BE2C (cell line): ENCODE measurements around a stretch of chr10.

DNA sequence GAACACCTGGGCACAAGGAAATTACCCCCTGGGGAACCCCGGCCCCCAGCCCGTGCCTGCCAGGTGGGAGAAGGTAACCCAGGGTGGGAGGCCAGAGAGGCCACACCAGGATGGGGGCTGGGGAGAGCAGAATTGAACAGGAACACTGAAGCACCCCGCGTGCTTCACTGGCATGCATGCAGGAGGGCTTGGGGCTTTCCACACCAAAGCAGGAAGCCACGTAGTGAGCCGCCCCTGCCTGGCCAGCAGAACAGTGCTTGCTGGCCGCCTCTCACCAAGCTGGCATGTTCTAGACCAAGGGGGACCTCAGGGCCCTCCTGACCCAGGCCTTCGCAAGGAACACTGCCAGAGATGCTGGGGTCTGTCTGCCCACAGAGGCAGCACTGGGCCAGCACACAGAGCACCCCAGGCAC is 46.0 kb downstream of the FAM53B start:
- RRBS: no CpG with 5 or more reads among the region's 8 CpGs

- RRBS: no CpG with 5 or more reads among the region's 9 CpGs
Measured at GRCh38 chr10:124722584-124723802, 21.2 kb downstream of the FAM53B start.

DNA sequence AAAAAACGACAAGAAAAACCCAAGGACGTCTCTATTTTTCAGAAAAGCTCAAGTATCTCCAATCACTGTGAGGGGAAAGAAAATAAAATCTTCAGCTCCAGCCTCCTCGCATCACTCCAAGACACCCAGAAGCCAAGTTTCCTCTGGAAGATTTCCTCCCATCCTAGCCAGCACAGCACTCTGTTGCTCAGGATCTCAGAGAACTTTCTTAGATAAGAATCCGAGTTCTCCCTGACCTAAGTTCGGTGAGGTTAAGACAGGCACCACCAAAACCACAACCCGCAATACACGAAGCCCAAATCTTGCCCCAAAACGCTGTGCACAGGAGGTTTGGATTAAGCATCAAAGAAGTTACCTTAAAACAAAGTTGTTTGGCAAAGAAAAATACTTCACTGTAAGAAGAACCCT is 4.2 kb downstream of the FAM53B start:
- RRBS: no CpG with 5 or more reads among the region's 8 CpGs

DNA sequence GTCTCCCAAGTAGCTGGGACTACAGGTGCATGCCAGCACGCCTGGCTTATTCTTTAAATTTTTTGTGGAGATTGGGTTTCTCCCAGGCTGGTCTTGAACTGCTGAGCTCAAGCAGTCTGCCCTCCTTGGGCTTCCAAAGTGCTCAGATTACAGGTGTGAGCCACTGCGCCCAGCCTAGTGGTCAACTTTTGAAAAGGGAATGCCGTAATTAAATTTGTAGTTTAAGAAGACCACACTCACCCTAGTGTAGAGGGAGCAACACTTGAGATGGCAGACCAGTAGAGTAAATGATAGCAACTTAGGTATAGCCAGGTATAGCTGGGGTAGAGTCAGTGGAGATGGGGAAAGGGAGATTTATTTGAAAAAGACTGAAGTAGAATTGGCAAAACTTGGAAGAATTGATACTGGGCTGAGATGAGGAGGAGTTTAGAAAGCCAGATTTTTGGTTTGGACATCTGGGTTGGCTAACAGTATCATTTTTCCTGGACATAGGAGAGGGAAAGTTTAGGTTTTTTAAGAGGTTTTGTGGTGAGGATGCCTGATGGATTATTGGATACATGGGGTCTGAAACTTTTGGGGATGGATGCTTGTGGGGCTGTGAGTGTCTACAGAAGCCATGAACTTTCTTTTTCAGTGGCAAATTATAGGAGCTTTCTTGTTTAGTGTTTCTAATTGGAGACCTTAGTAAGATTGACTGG is 17.8 kb downstream of the ZRANB1 start:
- RRBS: no CpG with 5 or more reads among the region's 3 CpGs

DNA sequence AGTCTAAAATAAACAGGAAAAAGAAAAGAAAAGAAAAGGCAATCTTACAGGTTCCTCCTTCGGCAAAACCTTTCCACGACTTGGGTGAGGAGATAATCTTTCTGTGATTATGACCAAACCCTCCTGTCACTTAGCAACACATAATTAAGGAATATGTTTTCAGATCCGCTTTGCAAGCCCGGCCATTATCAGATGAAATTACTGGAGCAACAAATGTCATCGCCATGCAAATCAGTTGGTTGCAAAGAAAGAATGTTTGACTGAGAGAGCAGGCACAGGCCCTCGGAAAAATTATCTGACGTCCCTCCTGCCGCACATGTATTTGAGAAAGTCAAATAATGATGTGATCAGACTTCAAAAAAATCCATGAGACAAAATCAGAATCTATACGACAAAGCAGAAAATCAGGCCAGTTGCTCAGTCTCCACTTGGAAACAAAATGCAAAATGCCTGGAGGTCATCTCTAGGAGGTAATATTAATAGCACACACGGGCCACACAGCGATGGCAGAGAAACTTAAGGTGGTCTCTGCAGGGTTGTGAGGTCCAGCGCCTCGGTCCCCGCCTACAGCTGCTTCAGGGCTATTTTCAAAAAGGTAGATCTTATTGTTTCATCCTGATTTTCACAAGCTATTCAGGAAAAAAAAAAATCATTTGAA is 3.2 kb downstream of the CTBP2 start:
- RRBS: no CpG with 5 or more reads among the region's 14 CpGs

- RRBS: no CpG with 5 or more reads among the region's 14 CpGs
Measured at GRCh38 chr10:125138650-125139483, 111.0 kb upstream of the CTBP2 start.

- RRBS: 89% methylated on average over 10 of the region's 51 CpGs
Measured at GRCh38 chr10:125151523-125152096, 123.7 kb upstream of the CTBP2 start.

DNA sequence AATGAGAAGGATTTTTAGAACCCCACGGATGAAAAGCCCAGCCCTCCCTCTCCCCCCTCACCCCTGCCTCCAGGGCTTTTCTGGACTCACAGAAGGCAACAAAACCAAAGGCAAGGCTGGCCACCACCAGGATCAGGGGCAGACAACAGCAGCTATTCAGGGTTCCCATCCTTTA is 126.2 kb upstream of the CTBP2 start:
- RRBS: no CpG with 5 or more reads among the region's 1 CpG

- RRBS: 1% methylated on average over 29 of the region's 71 CpGs
Measured at GRCh38 chr10:125159554-125160076, 131.7 kb upstream of the CTBP2 start.

DNA sequence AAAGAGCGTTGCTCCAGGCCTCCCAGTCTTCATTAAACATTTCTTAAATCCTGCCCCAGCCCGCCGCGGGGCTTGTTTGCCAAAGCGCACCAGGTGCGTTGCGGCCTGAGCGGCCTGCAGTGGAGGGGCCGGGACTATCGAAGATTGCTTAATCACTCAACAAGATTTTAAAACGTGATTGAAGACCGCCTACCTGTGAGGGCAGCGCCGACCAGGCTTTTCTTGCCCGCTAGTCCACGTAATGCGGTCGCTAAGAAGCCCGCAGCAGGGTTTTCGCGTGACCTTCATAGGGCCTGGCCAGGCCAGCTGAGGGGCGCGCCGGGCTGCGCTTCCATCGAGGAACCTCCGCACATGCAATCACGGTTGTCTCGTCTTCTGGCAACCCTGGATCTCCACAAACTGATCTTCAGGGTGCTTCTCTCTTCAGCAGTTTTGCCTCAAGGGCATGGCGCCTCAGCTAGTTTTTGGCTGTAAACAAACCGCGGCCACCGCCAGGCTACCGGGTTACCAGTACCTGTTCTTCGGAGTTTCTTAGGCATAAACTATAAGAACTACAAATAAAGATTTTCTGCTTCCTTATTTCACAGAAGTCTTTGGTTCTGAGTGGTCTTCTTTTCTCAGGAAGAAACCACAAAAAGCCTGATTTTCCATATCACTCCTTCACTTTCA is 134.7 kb upstream of the CTBP2 start:
- RRBS: no CpG with 5 or more reads among the region's 35 CpGs

GRCh38 chr10:125442816-125443257 is 240.1 kb downstream of the TEX36 start:
- RRBS: no CpG with 5 or more reads among the region's 7 CpGs

DNA sequence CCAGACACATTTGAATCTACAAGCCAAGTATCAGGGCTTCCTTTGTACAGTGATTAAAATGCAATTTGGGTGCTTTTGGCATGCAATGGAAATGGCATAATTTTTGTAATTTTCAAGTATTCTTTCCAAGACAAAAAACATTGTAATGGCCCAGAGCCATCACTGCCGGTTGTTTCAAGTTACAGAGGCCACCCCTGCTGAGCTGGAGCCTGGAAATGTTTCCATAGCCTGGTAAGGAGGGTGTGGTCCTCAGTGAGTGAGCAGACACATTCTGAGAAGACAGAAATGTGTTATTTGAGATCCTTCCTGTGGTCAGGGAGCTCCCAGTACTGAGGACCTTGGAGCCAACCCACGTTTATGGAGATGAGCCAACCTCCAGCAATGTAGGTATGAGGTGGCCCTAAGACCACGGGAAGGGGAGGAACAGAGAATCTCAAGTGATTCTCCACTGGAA is 20.9 kb downstream of the TEX36 start:
- RRBS: no CpG with 5 or more reads among the region's 3 CpGs

- RRBS: no CpG with 5 or more reads among the region's 7 CpGs
Measured at GRCh38 chr10:125710188-125710637, 9.3 kb upstream of the EDRF1 start.

- RRBS: 54% methylated on average over 21 of the region's 37 CpGs
Measured at GRCh38 chr10:125896160-125896372, 298 bp upstream of the FANK1 start.

GRCh38 chr10:125902927-125903320 is 6.6 kb downstream of the FANK1 start:
- RRBS: no CpG with 5 or more reads among the region's 2 CpGs

GRCh38 chr10:126104736-126105193 is 208.4 kb downstream of the FANK1 start:
- RRBS: no CpG with 5 or more reads among the region's 9 CpGs

- RRBS: no CpG with 5 or more reads among the region's 12 CpGs
Measured at GRCh38 chr10:126199239-126199625, 189.0 kb downstream of the ADAM12 start.

GRCh38 chr10:126240478-126241041 is 147.7 kb downstream of the ADAM12 start:
- RRBS: no CpG with 5 or more reads among the region's 9 CpGs

GRCh38 chr10:126264705-126264952 is 123.6 kb downstream of the ADAM12 start:
- RRBS: no CpG with 5 or more reads among the region's 3 CpGs

GRCh38 chr10:126511444-126511658 is 123.1 kb upstream of the ADAM12 start:
- RRBS: no CpG with 5 or more reads among the region's 3 CpGs